Brain (tissue), 1 donor: Measurements from ENCODE around the genes TMCO6, PCDHB4, TAF7 and PCDHGA1.

DNA sequence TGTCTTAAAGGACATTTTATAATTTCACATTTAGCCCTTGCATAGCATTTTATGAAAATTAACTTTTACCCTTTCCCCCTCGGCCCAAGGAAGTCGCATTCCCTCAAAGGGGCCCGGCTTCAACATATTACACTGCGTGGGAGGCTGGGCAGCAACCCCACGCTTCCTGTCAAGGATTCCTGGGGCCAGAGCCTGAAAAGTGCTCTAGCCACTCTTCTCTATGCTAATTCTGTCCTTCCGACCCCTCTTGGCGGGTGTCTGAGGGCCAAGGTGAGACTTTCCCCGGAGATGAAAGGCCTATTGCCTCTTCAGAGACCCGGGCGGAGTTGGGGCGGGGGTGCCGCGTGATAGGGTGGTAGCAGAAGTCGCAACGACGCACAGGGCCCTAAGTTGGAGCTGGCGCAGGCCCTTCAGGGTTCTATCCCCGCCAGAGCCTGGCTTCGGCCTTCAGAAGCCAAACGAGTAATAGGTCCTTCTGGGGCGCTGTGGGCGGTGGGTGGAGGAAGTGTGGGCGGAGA, 6.8 kb upstream of the PURA start:
- RRBS: no CpG with 5 or more reads among the region's 23 CpGs

- RRBS: no CpG with 5 or more reads among the region's 2 CpGs
Measured at GRCh38 chr5:140223556-140223929, 48.6 kb downstream of the CYSTM1 start.

GRCh38 chr5:140357351-140358288, 2.4 kb upstream of the SLC4A9 start:
- RRBS: 1% methylated on average over 11 of the region's 38 CpGs

DNA sequence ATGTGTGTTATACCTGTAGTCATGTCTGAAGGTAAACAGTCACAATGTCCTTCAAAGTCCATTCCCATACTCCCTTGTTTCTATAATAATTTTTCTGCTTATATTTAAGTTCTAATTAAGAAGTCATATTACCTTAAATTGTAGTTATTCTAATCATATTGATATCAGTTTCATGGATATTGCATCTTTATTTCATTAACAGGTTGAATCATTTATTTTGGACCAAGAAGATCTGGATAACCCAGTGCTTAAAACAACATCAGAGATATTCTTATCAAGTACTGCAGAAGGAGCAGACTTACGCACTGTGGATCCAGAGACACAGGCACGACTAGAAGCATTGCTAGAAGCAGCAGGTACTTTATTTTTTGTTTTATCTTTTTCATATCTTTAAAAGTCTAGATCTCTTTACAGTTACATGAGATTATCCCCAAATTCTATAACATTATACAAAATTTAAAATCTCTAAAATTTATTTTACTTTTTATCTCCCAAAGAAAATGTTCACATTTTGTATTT, 34.3 kb downstream of the ANKHD1 start:
- RRBS: no CpG with 5 or more reads among the region's 2 CpGs

- RRBS: no CpG with 5 or more reads among the region's 2 CpGs
Measured at GRCh38 chr5:140523860-140524333, 23.6 kb upstream of the EIF4EBP3 start.

GRCh38 chr5:140545951-140547363, 1.0 kb upstream of the EIF4EBP3 start:
- RRBS: no CpG with 5 or more reads among the region's 13 CpGs

- RRBS: no CpG with 5 or more reads among the region's 5 CpGs
Measured at GRCh38 chr5:140573949-140574705, 9.5 kb downstream of the SLC35A4 start.

DNA sequence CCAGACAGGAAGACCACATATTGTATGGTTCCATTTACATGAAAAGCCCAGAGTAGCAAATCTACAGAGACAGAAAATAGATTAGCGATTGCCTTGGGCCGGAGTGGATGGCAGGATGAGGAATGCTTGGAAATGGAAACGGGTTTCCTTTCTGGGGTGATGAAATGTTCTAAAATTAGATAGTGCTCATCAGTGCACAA, 23.6 kb downstream of the SLC35A4 start:
- RRBS: no CpG with 5 or more reads among the region's 3 CpGs

DNA sequence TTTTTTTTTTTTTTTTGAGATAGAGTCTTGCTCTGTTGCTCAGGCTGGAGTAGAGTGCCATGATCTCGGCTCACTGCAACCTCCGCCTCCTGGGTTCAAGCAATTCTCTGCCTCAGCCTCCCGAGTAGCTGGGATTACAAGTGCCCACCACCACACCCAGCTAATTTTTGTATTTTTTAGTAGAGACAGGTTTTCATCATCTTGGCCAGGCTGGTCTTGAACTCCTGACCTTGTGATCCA, 737 bp upstream of the CD14 start:
- RRBS: no CpG with 5 or more reads among the region's 3 CpGs

GRCh38 chr5:140639049-140640042, at the start of gene TMCO6:
TSS of gene TMCO6 (plus strand) at chr5:140639451.
- RRBS: no CpG with 5 or more reads among the region's 71 CpGs

GRCh38 chr5:140842947-140843287, 1.9 kb downstream of the PCDHA8 start:
- RRBS: no CpG with 5 or more reads among the region's 37 CpGs

DNA sequence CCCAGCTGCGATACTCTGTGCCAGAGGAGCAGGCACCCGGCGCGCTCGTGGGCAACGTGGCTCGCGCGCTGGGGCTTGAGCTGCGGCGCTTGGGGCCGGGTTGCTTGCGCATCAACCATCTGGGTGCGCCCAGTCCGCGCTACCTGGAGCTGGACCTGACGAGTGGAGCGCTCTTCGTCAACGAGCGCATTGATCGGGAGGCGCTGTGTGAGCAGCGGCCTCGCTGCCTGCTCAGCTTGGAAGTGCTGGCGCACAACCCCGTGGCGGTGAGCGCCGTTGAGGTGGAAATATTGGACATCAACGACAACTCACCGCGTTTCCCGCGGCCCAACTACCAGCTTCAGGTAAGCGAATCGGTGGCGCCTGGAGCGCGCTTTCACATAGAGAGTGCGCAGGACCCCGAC, 617 bp downstream of the PCDHAC2 start:
- RRBS: 1% methylated on average over 12 of the region's 42 CpGs

- RRBS: no CpG with 5 or more reads among the region's 3 CpGs
Measured at GRCh38 chr5:140977967-140978697, 11.9 kb downstream of the PCDHAC2 start.

- RRBS: no CpG with 5 or more reads among the region's 12 CpGs
Measured at GRCh38 chr5:141001165-141001829, 35.0 kb downstream of the PCDHAC2 start.

- RRBS: no CpG with 5 or more reads among the region's 37 CpGs
Measured at GRCh38 chr5:141039905-141041008, 10.9 kb upstream of the PCDHB1 start.

- RRBS: 51% methylated on average over 4 of the region's 15 CpGs
Measured at GRCh38 chr5:141100611-141101060, 363 bp downstream of the PCDHB3 start.

DNA sequence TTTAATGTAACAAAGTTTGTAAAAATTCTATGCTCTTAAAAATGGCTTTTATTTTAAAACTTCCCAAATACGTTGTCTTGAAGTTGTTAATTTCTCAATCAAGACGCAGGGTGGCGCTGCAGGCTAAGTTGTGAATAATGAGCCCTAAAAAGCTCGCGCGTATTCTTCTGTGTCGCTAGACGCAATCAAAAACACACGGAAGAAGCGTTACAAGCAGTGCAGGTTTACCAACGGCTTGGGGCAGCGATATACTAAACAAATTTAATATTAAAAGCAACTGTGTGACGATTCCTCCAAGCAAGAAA, at the start of gene PCDHB4:
Gene PCDHB4, plus strand, starts transcription at position 194 of the 305 bp plus-strand sequence.
- RRBS: no CpG with 5 or more reads among the region's 13 CpGs

- RRBS: 2% methylated on average over 23 of the region's 43 CpGs
Measured at GRCh38 chr5:141320683-141321437, at the start of gene TAF7. TSS of gene TAF7 (minus strand) at chr5:141320784.

- RRBS: 83% methylated on average over 1 of the region's 7 CpGs
Measured at GRCh38 chr5:141330185-141330805, at the start of gene PCDHGA1. TSS of gene PCDHGA1 (plus strand) at chr5:141330514.

DNA sequence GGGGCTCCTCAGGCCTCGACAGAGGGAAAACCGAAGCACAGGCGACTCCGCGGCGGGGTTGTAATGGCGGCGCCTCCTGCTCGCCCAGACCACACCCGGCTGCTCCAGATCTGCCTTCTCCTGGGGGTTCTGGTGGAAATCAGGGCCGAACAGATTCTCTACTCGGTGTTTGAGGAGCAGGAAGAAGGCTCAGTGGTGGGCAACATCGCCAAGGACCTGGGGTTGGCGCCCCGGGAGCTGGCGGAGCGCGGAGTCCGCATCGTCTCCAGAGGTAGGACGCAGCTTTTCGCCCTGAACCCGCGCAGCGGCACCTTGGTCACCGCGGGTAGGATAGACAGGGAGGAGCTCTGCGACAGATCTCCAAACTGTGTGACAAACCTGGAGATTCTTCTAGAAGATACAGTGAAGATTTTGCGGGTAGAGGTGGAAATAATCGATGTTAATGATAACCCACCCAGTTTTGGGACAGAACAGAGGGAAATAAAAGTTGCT, 363 bp downstream of the PCDHGA4 start:
- RRBS: no CpG with 5 or more reads among the region's 30 CpGs